Glomerular endothelial cell (primary cell): ENCODE data around the gene ST6GAL2.

GRCh38 chr2:105820072-105820762, 75.5 kb downstream of the NCK2 start:
- RAMPAGE, long total RNA: no peak

GRCh38 chr2:105825544-105826186, 81.0 kb downstream of the NCK2 start:
- RAMPAGE, long total RNA: no peak

- RAMPAGE, long total RNA: no peak
Measured at GRCh38 chr2:105871045-105871443, 126.3 kb downstream of the NCK2 start.

DNA sequence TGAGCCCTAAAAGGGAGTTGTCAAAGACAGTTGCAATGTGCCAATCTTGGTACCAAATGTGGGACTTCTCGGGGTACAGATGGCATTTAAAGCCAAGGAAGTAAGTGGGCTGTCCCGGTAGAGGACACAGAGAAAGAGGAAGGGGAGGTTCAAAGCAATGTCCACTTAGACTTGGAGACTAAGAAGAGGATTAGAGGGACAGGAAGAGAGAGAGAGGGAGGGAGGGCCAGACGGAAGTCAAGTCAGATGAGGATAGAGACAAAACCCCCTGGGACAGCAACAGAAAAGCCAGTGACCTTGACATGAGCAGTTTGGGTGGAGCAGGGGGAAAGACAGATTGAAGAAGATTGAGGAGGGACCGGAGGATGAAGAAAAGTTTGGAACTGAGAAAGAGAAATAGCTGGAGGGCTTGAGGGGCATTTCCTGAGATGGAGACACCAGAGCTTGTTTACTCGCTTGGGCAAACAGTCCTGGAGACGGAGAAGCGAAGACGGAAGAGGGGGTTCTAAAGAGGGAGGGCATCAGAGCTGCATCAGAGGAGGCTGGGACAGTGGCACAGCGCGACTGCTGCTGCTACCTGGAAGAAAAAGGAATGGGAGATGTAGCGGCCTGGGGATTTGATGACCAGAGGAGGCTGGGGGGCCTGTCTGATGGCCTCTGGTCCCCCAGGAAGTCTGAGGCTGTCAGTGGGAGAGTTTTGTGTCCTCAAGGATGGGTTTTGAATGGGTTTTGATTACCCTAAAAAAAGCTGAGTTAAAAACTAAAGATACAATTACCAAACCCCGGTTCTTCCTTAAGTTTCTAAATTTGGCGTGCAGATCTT, 156.1 kb upstream of the ECRG4 start:
- RAMPAGE, long total RNA: no peak

DNA sequence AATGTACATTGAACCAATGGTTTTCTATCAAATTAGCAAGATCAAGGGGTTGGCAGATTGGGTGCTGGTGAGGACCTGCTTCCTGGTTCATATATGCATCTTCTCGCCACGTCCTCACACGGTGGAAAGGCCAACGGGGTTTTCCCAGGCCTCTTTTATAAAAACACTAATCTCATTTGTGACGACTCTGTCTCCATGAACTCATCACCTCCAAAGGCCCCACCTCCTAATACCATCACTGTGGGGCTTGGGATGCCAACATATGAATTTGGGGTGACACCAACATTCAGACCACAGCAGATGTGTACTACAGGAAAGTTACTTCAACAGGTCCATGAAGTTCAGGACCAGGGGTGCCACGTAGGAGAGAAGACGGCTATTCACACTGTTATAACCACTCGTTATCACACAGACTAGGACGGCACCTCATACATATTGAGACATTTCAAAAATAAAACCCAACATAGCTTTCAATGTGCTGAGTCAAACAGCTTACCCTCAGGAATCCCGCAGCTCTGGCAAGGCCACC, 49.4 kb downstream of the UXS1 start:
- RAMPAGE, long total RNA: no peak

DNA sequence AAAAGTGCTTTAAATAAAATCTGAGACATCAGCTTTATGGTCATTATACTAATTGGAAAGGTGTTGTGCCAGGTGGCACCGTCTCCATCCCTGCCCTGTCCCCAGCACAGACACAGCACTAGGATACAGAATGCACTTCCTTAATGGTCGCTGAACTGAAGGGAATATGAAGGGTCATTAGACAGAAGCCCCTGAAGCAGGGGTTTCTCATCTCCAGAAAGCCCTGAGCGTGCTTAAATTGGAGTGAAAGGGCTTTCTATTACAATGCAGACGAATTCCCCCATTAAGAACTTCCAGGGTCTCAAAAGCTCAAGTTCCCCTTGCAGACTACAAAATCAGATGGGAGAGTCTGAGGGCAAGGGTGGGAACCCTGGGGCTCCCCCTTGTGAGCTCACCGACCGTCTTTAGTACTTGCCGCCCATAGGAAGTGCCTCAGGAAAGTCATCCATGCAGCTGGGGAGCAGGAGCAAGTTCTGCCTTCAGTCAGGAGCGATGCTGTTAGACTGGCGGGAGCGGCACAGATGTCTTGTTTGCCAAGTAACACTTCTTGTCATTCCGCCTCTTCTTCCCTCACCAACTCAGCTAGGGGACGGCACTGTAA, 34.4 kb downstream of the UXS1 start:
- RAMPAGE, long total RNA: no peak

- RAMPAGE, long total RNA: no peak
Measured at GRCh38 chr2:106338199-106338455, 130.1 kb downstream of the RGPD3 start.

- RAMPAGE, long total RNA: no peak
Measured at GRCh38 chr2:106538736-106539081, 51.5 kb downstream of the CD8B2 start.

- RAMPAGE, long total RNA: no peak
Measured at GRCh38 chr2:106885766-106886298, at the start of gene ST6GAL2. TSS of gene ST6GAL2 (minus strand) at chr2:106886167.

DNA sequence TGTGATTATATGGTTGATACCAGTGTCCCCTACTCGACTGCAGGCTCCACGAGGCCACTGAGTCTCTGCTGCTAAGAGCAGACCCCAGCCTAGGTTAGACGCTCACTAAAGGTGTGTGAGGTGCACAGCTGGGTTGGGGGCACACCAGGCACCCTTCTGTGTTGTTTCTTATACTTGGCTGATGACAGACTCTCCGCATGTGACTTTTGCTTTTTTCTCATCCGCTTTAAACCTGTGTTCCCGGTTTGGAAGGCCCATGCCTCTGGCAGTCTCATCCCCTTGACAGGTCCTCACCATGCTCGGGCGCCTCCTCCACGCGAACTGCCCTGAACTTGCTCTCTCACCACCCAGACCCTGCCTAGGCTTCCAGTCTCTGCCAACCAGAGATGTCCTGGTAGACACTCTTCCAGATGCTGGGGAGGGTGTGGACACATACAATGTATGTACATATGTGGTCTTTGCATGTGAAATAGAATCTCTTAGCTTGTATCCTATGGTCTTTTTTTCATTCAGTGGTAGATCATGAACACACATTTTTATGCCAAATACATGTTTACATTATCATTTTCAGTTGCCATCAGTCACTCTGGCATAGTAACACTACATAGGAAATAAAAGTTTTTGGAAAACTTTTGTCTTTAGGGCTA, 79.8 kb downstream of the LIMS1 start:
- RAMPAGE, long total RNA: no peak

DNA sequence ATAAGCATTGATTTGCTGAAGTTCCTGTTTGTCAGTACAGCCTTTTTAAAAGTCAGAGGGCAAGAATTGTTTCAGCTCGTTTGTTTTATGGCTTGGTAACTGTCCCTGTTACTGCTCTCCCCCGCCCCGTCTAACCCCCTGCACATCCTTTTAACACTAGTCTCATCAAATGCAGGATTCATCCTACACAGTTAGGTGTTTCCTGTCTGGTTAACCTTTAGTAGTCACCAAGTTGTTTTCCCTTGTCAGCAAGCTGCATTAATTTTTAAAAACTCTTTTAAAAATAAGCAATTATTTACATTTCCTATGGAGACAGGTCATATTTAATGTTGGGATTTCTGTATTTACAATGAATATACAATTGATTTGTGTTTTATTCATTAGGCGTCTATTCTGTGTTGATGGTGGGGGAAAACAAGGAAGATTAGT, 84.7 kb downstream of the LIMS1 start:
- RAMPAGE, long total RNA: no peak

GRCh38 chr2:108727791-108728298, 8.6 kb downstream of the RANBP2 start:
- RAMPAGE, long total RNA: no peak

- RAMPAGE, long total RNA: no peak
Measured at GRCh38 chr2:108763202-108764465, 22.9 kb upstream of the CCDC138 start.

- RAMPAGE, long total RNA: no peak
Measured at GRCh38 chr2:108777000-108777468, 9.5 kb upstream of the CCDC138 start.

GRCh38 chr2:109352929-109353380, 223.9 kb downstream of the SH3RF3 start:
- RAMPAGE, long total RNA: no peak

GRCh38 chr2:109564336-109564616, 49.5 kb downstream of the SEPTIN10 start:
- RAMPAGE, long total RNA: no peak

- RAMPAGE, long total RNA: no peak
Measured at GRCh38 chr2:110120761-110121018, 5.1 kb upstream of the MALL start.

DNA sequence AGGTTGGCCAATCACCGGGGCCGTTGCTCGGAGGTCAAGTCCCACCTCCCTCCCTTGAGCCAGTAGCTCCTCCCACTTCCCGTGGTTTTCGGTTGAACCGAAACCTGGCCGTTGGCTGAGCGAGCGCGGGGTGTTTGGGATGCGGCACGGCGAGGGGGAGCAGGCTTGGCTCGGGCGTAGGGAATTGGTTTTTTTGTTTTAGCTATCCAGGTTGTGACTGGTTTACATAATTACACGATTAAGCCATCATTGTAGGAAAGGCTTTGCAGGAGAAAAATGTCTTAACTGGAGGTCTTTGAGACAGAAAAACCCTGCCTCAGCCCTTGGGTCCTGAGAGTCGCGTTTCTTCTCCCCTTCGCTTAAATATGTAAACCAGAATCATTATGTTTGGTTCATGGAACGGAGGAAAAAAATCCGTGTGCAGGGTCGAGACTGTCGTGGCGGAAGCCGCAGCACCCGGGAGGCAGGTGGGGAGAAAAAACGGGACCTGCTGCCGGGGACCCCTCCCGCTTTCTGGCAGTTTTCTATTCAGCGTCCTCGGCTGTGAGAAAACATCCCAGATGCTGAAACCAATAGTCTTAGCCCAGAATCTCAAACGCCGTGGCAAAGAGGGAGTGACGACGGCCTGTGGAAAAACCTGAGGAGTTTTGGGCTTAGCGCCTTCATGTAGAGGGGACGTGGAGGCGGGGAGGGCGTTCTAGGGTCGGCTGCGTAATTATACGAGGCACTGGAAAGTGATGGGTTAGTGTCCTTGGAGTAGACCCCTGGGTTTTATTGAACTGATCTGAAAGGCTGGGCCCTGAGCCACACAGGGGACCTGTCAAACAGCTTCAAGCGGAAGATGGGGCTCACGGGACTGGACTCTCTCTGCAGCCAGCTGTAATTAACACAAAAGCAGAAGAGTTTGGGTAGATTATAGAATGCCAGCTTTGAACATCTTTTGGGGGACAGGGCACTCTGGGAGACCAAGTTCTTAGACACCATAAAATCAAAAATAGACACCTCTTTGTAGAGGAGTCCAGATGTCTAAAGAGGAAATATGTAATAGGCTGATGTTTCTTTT, 599 bp upstream of the BUB1 start:
- RAMPAGE, long total RNA: no peak

GRCh38 chr2:111032483-111033476, 87.9 kb upstream of the BCL2L11 start:
- RAMPAGE, long total RNA: no peak

DNA sequence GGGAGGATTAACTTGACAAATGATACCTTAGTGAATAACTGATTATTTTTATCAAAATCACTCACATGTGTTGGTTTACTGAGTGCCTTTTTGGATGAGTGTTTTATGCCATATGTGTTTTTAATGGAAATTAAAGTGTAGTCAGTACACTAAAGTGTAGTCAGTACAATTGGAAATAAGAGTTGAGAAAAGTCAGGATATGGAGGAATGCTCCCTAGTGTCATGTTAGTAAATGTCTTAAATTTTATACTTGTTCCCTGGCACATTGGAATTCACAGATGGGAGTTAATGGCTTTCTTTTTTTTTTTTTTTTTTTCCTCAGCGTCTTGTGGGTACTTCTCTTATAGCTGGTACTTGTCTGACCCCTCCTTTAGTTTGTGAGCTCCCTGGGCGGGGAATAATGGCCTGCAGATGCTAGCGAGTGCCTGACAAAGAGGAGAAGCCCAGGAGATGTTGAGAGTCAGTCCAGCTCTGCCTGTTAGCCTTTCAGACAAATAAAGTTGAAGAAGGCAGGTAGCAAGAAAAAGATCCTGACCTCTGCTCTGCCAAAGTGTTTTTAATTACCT, 6.5 kb downstream of the BCL2L11 start:
- RAMPAGE, long total RNA: no peak